ENCODE data around the gene RAB12.

- PRO-cap, result no peak
CAGE:
- cytosol, long polyA plus RNA, result no peak
- long polyA plus RNA, result no peak
- nucleus, long polyA plus RNA, result no peak
Observed at GRCh38 chr18:6752482-6752847, 22.9 kb downstream of the ARHGAP28 start.

DNA sequence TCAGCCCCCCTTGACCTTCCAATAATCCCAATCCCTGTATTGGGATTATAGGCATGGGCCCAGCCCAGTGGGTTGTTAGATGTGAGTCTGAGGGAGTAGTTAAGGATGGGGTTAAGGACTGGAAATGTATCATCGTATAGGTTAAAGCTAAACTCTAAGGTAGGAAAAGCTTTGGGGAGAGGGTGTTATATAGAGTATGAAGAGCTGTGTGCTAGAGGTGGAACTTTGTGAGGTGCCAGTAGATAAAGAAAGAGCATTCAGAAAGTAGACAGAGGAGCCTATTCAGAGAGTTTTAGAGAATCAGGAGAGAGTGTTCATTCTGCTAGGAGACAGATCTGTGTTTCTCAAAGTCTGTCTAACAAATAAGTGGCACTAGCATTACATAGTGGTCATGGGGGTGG is 81.0 kb downstream of the ARHGAP28 start:
- PRO-cap, result no peak
CAGE:
- cytosol, long polyA plus RNA, result no peak
- long polyA plus RNA, result no peak
- nucleus, long polyA plus RNA, result no peak

- PRO-cap, result no peak
CAGE:
- cytosol, long polyA plus RNA, result no peak
- long polyA plus RNA, result no peak
- nucleus, long polyA plus RNA, result no peak
Observed at GRCh38 chr18:7460440-7460662, 106.8 kb upstream of the PTPRM start.

- PRO-cap, result no peak
CAGE:
- cytosol, long polyA plus RNA, result no peak
- long polyA plus RNA, result no peak
- nucleus, long polyA plus RNA, result no peak
Observed at GRCh38 chr18:7608703-7609762, 41.9 kb downstream of the PTPRM start.

DNA sequence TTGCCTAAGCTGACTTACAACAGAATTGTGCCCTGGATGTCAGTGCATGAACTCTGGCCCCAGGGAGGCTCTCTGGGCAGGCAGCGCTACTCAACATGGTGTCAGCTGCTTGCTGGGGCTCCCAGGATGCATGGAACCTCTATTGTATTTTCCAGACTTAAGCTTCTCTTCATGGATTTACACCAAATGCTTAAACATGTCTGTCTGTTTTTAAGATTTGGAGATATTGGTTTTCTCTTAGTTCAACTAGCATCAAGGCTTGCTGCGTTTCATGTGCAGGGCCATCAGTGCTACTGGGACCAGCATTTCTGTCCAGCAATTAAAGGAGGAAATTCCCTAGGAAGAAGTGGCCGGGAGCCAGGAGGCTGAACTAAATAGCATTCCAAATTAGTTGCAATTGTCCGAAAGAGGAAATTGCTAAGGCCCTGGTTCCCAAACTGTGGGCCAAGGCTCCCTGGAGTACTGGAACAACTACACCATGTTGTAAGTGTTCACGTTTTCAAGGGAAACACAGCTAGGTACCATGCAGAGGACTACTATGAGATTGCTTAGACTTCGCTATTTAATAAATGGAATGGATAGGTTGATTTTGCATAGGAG is 257.8 kb downstream of the PTPRM start:
- PRO-cap, result no peak
CAGE:
- cytosol, long polyA plus RNA, result no peak
- long polyA plus RNA, result no peak
- nucleus, long polyA plus RNA, result no peak

- PRO-cap, result no peak
CAGE:
- cytosol, long polyA plus RNA, result no peak
- long polyA plus RNA, result no peak
- nucleus, long polyA plus RNA, result no peak
Observed at GRCh38 chr18:8143606-8143963, 465.7 kb upstream of the RAB12 start.

- PRO-cap, result no peak
CAGE:
- cytosol, long polyA plus RNA, result no peak
- long polyA plus RNA, result no peak
- nucleus, long polyA plus RNA, result no peak
Observed at GRCh38 chr18:8177176-8177661, 432.0 kb upstream of the RAB12 start.

GRCh38 chr18:8211904-8212244 is 397.4 kb upstream of the RAB12 start:
- PRO-cap, result no peak
CAGE:
- cytosol, long polyA plus RNA, result no peak
- long polyA plus RNA, result no peak
- nucleus, long polyA plus RNA, result no peak

DNA sequence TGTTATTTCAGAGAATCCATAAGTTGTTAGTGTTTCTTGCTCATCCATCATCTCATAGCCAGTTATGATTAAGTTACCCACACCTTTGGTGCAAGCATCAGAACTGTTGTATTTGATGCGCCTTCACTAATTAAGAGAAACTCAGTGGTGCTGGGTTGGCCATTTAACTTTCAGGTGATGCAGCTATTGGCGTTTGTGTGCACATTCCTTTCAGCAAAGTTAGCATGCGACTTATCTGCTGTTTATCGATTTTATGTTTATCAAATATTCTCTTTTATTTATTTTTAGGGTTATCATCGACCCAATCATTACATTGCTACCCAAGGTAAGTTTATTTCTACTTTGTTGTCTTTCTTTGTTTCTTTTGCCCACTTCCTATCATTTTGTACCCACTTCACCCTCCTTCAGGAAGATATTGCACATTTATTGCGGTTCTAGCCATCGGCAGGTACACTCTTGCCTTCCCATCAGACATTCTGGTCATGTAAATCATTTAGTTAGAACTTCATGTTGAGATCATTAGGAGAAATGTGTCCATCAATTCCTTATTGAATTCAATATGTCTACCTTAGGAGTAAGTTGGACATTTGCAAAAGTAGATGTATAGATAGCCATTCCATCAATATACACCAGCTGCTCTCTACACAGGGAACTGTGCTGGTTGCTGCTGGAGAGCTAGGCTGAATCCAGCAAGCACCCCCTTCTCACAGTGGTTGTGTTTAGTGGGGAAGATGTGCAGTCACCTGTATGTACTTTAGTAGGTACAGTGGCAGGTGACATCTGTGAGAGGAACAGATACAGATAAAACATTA is 290.1 kb upstream of the RAB12 start:
- PRO-cap, result no peak
CAGE:
- cytosol, long polyA plus RNA, result no peak
- long polyA plus RNA, result no peak
- nucleus, long polyA plus RNA, result no peak

- PRO-cap, result no peak
CAGE:
- cytosol, long polyA plus RNA, result no peak
- long polyA plus RNA, result no peak
- nucleus, long polyA plus RNA, result no peak
Observed at GRCh38 chr18:8378146-8378449, 231.1 kb upstream of the RAB12 start.

DNA sequence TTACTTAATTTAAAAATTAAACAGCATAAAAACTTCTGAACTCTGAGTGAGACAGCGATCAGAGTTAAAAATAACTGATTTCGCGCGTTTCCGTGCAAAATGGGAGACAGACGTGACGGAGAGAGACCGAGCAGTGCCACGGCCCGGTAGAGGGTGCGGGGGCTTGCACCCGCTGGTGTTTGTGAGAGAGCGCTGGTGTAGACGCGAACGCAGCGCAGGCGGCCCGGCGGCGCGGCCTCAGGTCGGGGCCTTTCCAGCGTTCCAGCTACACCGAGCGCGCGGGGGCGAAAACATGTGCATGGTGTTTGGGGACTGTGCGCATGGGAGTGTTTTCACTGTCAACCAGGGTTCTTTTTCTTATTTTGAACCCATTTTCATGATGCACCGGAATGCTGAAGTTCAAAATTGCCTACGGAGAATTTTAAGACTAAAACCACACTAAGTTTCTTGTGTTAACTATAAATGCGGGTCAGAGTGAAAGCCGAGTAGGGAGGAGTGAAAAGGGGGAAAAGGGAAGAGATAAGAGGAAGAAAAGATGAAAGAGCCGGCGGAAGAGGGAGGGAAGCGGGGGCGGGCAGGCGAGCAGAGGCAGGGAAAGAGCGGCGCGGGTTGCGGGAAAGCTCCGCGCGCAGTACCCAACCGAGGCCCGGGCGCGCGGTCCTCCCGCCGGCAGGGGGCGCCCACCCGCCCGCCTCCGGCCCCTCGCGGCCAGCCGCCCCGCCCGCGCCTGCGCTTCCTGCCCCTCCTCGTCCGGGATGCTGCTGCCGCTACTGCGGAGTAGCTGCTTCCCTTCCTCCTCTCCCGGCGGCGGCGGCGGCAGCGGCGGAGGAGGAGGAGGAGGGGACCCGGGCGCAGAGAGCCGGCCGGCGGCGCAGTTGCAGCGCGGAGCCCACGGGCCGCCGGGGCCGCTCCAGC is at the start of gene RAB12:
RAB12 (plus strand) TSS at position 753 of the 915 bp plus-strand sequence.
- PRO-cap, result no peak
CAGE:
- cytosol, long polyA plus RNA, result no peak
- long polyA plus RNA, result no peak
- nucleus, long polyA plus RNA, result no peak

DNA sequence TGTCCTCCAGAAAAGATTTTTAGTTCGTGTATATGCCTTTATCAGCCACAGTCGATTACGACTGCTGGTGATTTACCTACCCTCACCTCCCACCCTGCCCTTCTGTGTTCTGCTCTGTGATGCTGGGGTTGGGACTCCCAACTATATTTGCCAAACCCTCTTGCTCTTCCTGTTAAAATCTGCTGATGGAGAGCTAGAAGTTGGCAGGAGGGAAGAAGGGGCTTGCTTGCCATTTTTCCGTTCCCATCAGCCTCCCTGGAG is 30.7 kb downstream of the RAB12 start:
- PRO-cap, result no peak
CAGE:
- cytosol, long polyA plus RNA, result no peak
- long polyA plus RNA, result no peak
- nucleus, long polyA plus RNA, result no peak

DNA sequence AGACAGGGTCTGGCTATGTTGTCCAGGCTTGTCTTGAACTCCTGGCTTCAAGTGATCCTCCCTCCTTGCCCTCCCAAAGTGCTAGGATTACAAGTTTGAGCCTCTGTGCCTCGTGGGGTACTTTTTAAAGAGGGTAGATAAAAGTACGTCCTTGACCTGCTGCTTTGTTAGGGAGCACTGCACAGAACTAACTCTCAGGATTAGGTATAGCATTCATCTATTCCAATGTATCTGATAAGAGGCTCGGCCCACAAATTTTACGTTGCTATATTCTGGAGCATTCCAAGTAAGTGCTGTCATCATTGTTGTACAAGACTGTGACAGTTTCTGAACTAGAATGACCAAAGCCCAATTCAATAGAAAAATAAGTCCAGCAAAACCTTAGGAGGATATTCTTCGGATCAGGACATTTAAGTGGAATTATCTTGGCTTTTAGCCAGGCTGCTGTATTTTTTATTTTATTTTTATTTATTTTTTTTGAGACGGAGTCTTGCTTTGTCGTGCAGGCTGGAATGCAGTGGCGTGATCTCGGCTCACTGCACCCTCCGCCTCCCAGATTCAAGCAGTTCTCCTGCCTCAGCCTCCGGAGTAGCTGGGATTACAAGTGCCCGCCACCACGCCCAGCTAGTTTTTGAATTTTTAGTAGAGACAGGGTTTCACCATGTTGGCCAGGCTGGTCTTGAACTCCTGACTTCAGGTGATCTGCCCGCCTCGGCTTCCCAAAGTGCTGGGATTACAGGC is 4.2 kb downstream of the MTCL1 start:
- PRO-cap, result no peak
CAGE:
- cytosol, long polyA plus RNA, result no peak
- long polyA plus RNA, result no peak
- nucleus, long polyA plus RNA, result no peak

GRCh38 chr18:8783998-8784496 is 78.7 kb downstream of the MTCL1 start:
- PRO-cap, result no peak
CAGE:
- cytosol, long polyA plus RNA, result no peak
- long polyA plus RNA, result no peak
- nucleus, long polyA plus RNA, result no peak

DNA sequence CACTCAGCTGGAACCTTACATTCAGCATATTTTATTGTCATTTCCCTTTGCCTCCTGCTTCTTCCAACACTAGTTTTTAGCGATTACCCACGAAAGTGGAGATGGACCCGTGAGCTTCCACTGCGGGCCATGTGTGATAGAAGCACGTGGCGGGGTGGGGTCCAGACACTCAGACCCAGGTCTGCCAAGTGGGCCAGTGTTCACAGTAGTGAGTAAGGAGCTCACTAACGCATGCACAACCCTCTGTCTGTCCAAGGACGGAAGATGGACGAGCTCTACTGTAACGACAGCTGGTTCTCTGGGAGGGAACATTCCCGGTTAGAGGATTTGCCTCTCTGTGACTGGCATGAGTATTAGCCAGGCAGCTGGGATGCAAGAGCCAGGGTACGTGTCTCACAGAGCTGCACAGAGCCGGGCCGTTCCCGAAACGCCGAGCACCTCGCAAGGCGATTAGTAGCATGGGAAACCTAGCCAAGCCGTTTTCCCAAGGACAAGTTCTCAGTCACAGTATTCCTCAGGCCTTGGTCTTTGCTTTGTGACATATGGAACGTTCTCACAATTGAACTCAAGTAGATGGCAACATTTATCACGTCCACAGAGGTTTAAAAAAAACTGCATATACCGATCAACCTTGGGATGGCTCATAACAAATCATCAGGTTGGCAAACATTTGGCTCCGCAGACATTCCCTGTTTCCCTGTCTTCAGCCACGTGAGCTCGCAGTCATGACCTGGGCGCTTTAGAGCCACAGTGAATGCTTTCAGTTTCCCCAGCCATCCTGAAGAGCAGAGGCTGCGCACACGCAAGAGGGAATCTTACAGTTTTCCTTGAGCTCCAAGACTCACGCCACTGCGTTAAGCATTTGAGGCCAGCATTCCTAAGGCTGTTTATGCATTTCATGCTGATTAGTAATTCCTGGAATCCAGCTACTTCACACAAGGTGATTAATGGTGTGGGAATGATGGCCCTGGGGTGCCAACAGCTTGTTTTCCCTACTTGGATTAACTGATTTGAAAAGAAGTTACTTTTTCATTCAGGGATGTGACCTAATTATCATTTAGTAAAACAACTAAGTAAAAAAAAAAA is 94.8 kb downstream of the MTCL1 start:
- PRO-cap, result no peak
CAGE:
- cytosol, long polyA plus RNA, result no peak
- long polyA plus RNA, result no peak
- nucleus, long polyA plus RNA, result no peak

DNA sequence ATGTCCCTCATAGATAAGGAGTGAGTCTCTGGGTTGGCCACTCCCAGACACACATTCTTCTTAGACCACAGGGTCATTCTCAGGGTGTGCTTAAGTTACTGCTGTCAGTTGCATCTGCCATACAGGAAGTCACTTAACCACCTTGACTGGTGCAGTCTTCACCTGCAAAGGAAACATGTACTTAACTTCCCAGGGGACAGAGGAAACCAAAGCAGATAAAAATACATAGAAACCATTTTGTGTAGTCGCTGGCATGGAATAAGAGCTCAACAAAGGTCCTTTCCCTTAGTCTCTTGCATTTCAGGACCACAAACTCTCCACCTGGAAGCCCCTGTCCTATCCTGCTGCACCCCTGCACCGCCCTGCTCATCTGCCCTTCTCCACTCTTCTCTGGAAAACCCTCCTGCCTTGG is 150.9 kb upstream of the NDUFV2 start:
- PRO-cap, result no peak
CAGE:
- cytosol, long polyA plus RNA, result no peak
- long polyA plus RNA, result no peak
- nucleus, long polyA plus RNA, result no peak

GRCh38 chr18:8960674-8961403 is 141.7 kb upstream of the NDUFV2 start:
- PRO-cap, result no peak
CAGE:
- cytosol, long polyA plus RNA, result no peak
- long polyA plus RNA, result no peak
- nucleus, long polyA plus RNA, result no peak

DNA sequence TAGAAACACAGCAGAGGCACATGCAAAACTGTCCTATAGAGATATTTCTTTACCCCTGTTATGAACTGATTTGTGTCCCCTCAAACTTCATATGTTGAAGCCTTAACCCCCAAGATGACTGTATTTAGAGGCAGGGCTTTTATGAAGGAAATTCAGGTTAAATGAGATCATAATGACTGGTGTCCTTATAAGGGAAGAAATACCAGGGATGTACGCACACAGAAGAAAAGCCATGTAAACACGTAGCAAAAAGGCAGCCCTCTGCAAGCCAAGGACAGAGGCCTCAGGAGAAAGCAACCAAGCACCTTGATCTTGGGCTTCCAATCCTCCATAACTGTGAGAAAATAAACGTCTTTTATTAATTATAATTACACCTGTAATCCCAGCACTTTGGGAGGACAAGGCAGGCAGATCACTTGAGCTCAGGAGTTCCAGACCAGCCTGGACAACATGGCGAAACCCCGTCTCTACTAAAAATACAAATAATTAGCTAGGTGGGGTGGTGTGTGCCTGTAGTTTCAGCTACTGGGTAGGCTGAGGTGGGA is 101.2 kb upstream of the NDUFV2 start:
- PRO-cap, result no peak
CAGE:
- cytosol, long polyA plus RNA, result no peak
- long polyA plus RNA, result no peak
- nucleus, long polyA plus RNA, result no peak

- PRO-cap, result no peak
CAGE:
- cytosol, long polyA plus RNA, result no peak
- long polyA plus RNA, result no peak
- nucleus, long polyA plus RNA, result no peak
Observed at GRCh38 chr18:9092645-9093310, 9.7 kb upstream of the NDUFV2 start.

DNA sequence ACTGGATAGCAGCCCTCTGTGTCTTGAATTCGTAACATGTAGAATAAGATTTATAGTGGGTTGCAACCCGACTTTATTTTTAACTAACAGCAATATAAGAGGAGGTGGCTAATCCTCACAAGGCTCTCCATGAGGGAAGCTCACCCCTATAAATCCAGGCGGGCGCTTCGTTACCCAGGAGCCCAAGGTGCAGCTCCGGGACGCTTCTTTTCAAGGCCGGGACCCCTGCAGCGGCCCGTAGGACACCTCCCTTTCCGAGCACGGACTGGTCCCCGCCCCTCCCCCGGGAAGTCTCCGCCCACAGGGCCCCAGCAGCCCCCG is 279 bp upstream of the NDUFV2 start:
- PRO-cap, result bidirectional peak, plus-strand start outside the sequence, minus-strand start at position 267 of the sequence
CAGE:
- cytosol, long polyA plus RNA, result no peak
- long polyA plus RNA, result no peak
- nucleus, long polyA plus RNA, result no peak

Measured in A549 (cell line).